Foreskin fibroblast (primary cell): ENCODE measurements around a stretch of chr20.

DNA sequence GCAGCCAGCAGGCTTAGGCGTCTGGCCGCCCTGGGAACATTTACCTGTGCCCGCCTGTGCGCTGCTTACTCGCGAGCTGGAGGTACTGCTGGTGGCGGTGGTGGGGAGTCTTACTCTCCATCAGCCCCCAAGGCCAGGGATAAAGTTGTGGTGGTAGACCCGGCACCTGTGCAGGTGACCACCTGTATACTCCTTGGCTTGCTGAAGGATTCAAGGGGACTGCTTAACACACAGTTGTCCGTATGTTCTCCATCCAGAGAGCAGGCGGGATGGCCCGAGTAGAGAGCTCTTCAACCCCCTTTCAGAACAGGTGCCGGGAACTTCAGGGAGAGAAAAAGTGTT lies 714 bp downstream of the SLC24A3 start:
- RRBS, result no CpG with 5 or more reads among the region's 12 CpGs

DNA sequence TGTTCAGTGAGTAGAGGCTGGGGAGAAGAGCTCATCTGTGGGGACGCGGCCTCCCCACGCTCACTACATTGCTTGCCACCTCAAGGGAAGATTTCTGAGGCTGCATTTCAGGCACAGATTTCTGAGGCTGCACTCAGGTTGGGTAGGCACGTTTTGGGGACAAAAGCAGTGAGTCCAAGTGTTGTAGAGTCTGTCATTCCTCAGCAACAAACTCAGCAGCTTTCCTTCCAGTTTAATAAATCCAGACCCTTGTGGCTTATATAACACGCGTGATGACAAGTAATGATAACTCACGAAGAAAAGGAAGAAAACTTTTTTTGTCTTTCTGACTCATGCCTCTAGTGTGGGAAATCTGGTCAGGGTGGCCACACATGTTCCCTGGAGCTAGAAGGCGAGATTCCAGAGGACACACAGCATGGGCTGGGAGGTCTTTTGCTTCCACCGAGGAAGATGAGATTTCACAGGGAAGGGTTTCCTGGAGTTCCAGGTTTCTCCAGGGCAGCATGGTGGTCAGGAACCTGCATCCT lies 41.9 kb downstream of the SLC24A3 start:
- RRBS, result no CpG with 5 or more reads among the region's 9 CpGs

- RRBS, result no CpG with 5 or more reads among the region's 5 CpGs
These were observed 199.7 kb downstream of the SLC24A3 start for GRCh38 chr20:19411970-19412762.

DNA sequence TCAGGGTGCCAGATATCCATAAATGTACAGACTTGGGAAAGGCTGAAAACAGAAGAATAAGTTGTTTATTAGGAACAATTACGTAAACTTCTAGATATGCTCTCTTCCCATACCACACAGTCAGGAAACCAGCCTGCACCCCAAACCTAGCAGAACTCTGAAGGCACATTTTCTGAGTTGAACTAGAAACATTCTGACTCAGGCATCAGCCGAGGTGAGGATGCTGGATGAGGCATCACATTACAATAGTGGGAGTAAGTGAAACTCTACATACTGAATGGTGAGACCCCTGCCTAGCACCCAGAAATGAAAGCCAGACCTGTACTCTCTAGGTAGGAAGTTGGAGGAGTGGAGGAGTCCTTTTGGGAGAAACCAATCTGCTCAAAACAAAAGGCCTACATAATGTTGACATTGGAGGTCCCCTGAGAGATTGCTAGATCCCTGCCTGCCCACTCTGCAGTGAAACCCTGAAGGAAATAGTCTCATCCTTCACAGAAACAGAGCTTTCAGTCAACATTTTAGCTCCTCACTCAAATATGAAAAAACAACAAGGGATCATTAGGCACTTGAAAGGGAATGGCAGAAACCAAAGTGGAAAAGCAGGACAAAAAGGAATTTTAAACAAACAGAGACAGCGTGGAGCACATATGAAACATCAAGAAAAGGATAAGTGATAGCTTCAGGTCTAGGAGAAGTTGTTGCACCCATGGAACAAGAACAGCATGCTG lies 205.3 kb downstream of the SLC24A3 start:
- RRBS, result no CpG with 5 or more reads among the region's 3 CpGs

DNA sequence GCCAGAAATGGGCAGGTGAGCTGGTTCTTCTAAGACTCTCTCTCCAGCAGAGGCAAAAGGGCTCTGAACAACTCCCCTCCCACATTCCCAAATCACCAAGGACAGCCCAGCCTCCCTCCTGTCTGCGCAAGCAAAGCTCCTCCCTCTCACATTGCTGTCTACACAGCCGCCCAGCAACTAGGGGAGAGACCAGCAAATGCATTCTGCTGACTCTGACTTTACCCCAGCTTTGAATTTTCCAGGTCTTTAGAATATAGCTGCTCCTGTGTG lies 205.9 kb upstream of the RIN2 start:
- RRBS, result no CpG with 5 or more reads among the region's 2 CpGs

GRCh38 chr20:19816867-19817577 lies 59.0 kb downstream of the RIN2 start:
- RRBS, result 9% methylated on average over 1 of the region's 7 CpGs

DNA sequence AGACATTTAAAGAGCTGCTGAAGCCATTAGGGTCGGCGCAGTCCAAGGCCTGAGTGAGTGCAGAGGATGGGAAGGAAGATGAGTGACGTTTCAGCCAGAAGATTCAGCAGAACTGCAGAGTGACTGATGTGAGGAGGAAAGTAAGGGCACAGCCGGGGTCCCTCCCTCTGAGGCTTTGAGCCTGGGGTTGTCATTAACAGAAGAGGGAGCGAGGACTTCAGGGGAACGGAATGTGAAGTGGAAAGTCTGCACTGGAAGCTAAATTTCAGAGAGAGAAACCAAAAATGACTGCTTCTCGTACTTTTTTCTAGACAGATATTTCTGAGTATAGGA lies 117.7 kb downstream of the RIN2 start:
- RRBS, result no CpG with 5 or more reads among the region's 7 CpGs

- RRBS, result no CpG with 5 or more reads among the region's 5 CpGs
These were observed 100.2 kb upstream of the NAA20 start for GRCh38 chr20:19916990-19917416.

- RRBS, result no CpG with 5 or more reads among the region's 17 CpGs
These were observed 79.6 kb upstream of the NAA20 start for GRCh38 chr20:19937233-19938307.

DNA sequence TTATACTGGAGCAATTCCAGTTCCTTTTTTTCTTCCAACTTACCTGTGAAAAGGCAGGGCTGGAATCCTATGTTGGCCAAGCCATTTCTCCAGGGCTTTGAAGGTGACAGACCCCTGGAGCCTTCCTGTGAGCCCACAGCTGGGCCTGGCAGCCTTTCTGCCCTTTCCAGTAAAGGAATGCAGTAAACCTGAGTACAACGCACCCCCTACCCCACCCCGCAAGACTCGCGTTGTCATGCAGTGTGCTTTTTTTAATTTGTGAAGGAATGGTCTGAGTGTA lies 42.9 kb upstream of the NAA20 start:
- RRBS, result no CpG with 5 or more reads among the region's 4 CpGs

GRCh38 chr20:20214674-20215422 lies 153.1 kb upstream of the INSM1 start:
- RRBS, result no CpG with 5 or more reads among the region's 10 CpGs

GRCh38 chr20:20276964-20277782 lies 90.7 kb upstream of the INSM1 start:
- RRBS, result no CpG with 5 or more reads among the region's 30 CpGs

DNA sequence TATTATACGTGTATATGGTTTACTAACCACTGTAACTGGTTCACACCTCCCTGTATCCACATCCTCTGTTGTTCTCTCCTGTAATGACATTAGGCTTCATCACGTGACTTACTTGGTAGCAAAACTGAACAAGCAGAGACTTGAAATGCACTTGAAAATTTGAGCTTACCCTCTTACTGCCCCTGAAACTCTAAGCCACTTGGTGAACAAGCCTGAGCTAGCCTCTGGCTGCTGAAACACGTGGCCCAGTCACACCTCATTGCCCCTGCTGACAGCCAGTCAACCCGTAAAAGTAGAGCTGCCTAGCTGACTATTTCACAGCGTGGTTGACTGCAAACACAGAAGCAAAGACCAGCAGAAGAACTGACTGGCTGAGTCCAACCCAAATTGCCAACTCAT lies 109.1 kb downstream of the RALGAPA2 start:
- RRBS, result no CpG with 5 or more reads among the region's 5 CpGs

- RRBS, result no CpG with 5 or more reads among the region's 10 CpGs
These were observed 107.3 kb downstream of the RALGAPA2 start for GRCh38 chr20:20604929-20605675.

- RRBS, result 3% methylated on average over 10 of the region's 18 CpGs
These were observed 532 bp downstream of the RALGAPA2 start for GRCh38 chr20:20711884-20712339.

GRCh38 chr20:20752520-20753138 lies 40.2 kb upstream of the RALGAPA2 start:
- RRBS, result no CpG with 5 or more reads among the region's 5 CpGs

GRCh38 chr20:21159837-21160206 lies 33.9 kb downstream of the KIZ start:
- RRBS, result no CpG with 5 or more reads among the region's 5 CpGs

DNA sequence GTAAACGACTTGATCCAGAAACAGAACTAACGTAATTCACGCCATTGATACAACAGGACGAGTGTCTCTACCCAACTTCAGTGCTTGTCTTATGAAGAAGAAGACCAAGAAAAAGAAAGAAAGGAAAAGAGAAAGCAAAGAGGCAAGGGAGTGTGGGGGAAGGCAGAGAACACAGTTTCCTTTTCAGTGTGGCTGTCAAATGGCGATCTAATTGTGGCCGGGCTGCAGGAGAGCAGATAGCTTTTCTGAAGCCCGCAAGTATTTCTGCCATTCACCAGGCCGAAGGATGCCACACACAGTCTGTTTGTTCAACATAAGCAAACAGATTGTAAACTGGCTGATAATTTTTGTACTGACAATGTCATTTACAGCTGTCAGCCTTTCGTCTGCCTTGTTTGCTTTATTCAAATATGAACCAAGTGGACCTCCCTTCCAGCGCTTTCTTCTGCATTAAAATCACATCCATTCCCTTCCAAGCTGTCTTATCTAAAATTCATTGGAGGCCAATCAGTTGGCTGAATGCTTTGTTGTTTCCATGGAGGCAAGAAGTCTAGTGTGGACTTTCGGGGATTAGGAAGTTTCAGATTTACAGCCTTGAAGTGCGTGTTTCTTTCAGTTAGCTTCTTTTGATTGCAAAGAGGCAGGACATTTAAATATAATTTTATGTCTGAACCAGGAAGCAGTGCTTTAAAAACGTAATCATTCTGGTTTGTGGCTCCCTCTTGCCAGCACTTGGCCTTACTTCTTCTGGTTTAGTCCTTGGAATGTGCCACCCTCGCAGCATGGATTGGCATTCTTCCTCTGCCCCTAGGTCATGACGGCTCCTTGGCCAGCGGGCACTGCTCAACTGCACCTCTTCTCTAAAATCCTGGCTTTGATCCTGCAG lies 180.4 kb downstream of the FOXA2 start:
- RRBS, result no CpG with 5 or more reads among the region's 16 CpGs

DNA sequence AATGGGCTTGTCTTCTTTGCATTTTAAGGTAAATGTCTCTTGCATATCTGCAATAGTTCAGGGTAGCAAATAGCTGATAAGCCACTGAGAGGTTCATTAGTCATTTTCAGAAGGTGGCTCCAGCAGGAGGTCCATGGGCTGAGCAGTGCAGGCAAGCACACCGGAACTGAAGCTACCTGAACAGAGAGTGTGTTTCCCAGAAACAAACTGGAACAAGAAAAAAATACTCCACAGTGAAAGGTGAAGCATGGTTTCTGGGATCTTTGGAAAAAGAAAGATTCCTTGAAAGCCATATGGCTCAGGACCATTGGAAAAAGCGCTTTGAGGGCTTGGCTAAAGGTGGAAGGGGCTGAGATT lies 118.1 kb downstream of the FOXA2 start:
- RRBS, result no CpG with 5 or more reads among the region's 2 CpGs

- RRBS, result no CpG with 5 or more reads among the region's 7 CpGs
These were observed 58.6 kb downstream of the FOXA2 start for GRCh38 chr20:22525703-22526200.